Mesenteric fat pad (tissue), 1 donor: ENCODE data around the genes PCARE and GALNT14.

DNA sequence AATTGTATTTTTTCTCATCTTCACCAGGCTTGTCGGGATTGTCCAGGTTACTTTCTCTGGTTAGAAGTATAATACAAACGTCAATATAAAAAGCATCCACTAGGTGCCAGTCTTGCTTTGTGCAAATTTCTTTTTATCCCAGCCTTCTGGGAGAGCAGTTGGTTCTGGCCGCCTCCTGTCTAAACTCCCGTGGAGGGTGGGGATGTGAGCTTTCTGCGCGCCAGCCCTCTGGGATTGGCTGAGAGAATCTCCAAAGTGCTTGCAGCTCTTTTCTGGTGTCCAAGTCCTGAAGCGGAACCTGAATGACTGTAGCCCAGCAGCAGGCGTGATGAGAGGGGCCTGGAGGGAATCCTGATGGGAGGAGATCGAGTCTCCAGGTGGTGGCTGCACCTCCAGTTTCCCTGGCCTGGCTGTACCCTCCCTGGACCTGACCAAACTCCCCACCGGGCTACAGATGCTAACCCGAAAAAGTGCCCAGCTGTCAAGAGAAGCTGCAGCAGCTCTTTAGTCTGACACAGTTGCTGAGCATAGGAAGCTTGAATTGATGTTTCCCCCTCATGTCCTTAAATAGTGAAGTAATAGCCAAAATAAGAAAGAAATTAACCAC lies 22.3 kb upstream of the TOGARAM2 start:
- PRO-cap: no peak

- PRO-cap: no peak
These were observed 12.5 kb downstream of the TOGARAM2 start for GRCh38 chr2:28993505-28994167.

- PRO-cap: no peak
These were observed at the start of gene PCARE for GRCh38 chr2:29074352-29074699. TSS of gene PCARE (minus strand) at chr2:29074523.

GRCh38 chr2:29174929-29175635 lies 59.9 kb downstream of the CLIP4 start:
- PRO-cap: no peak

DNA sequence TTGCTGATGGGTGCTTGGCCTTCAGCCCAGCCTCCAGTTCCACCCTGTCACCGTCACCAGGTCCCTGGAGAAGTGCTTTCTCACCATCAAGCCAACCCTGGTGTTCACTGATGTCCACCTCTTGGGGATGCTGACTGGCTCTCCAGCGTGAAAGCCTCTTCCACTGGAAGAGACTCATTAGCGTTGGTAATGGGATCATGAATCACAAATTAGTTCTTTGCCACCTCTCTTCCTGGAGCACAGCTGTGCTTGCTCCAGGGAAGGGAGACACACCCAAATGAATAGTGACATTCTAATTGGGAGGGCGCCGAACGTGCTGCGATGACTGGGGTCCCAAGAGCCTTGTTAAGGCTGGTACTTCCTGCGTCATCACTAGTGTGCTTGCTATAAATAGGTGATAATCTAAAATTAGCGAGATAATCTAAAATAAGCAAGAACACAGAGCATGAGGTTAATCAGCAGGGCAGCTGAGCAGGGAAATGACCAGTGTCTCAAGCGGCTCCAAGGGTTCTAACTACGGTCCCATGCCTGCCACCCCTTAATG lies 154.1 kb downstream of the CLIP4 start:
- PRO-cap: no peak

GRCh38 chr2:30147106-30148167 lies 630 bp downstream of the YPEL5 start:
- PRO-cap: unidirectional peak, minus-strand start at chr2:30147870

- PRO-cap: no peak
These were observed 1.4 kb downstream of the YPEL5 start for GRCh38 chr2:30148168-30148546.

DNA sequence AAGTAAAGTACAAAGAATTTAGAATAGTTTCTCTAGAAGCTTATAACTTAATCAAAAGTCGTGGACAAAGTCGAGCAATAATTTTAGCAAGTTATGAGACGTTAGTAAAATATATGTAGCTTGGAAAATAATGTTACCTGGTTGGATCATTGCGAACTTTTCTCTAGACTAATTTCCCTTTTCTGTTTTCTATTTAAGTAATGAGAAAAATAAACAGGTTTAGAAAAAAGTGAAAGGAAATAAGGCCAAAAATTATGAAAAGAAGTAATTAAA lies 1.7 kb downstream of the YPEL5 start:
- PRO-cap: no peak

DNA sequence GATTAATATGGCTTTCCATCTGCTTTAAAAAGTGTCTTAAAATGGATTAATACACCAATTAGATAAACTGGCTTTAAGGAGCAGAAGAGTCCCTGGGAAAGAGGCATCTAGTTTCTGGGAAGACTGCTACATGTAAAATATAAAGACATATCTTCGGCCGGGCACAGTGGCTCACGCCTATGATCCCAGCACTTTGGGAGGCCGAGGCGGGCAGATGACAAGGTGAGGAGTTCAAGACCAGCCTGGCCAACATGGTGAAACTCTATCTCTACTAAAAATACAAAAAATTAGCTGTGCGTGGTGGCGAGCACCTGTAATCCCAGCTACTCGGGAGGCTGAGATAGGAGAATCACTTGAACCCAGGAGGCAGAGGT lies 16.5 kb downstream of the YPEL5 start:
- PRO-cap: no peak

- PRO-cap: no peak
These were observed 31.9 kb downstream of the YPEL5 start for GRCh38 chr2:30178664-30179164.

GRCh38 chr2:30214286-30214485 lies 17.1 kb upstream of the LBH start:
- PRO-cap: no peak

- PRO-cap: no peak
These were observed 39.7 kb downstream of the LBH start for GRCh38 chr2:30270987-30271497.

DNA sequence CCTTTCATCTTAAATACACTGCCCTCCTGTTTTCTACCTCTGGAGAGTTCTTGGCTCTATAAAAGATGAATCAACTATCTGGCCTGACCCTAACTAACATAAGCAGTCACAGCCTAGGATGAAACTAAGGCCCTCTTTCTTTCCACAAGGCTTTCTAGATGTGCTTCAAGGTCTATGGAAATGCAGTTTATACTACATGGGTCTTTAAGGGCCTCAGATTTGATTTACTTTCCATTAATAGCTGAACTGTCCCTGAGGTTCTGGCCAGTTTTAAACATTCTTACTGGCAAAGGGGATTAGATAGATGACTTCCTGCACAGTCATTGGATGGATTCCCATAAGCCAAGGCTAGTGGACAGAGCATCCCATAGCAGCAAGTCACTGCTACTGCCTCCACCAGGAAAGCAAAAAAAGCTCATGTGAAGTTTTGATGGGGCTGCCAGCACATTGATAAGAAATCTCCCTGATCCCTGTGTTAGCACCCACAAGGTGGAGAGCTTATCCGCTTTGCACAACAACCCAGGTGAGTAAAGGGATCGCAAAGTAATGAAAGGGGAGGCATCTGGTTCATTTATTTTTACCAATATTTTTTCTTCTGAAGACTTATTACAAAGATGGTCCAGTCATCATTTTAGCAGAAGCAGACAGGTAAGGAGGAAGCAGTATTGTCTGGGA lies 38.0 kb upstream of the LCLAT1 start:
- PRO-cap: no peak

- PRO-cap: no peak
These were observed 29.7 kb upstream of the LCLAT1 start for GRCh38 chr2:30417157-30417855.

GRCh38 chr2:30422016-30422857 lies 24.8 kb upstream of the LCLAT1 start:
- PRO-cap: no peak

DNA sequence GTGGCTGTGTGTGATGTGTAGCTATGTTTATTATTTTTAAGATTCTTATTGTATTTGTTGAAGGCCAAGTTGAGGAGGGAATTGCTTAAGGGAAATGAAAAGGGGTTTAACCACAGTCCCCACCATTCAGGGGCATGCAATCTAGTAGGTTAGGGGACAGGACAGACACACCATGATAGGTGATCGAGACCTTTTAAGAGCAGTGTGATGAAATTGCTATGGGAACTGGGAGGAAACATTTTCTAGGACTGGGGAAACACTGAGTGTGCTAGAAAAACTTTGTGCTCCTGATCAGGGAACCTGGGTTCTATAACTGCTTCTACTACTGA lies 535 bp upstream of the LCLAT1 start:
- PRO-cap: no peak

DNA sequence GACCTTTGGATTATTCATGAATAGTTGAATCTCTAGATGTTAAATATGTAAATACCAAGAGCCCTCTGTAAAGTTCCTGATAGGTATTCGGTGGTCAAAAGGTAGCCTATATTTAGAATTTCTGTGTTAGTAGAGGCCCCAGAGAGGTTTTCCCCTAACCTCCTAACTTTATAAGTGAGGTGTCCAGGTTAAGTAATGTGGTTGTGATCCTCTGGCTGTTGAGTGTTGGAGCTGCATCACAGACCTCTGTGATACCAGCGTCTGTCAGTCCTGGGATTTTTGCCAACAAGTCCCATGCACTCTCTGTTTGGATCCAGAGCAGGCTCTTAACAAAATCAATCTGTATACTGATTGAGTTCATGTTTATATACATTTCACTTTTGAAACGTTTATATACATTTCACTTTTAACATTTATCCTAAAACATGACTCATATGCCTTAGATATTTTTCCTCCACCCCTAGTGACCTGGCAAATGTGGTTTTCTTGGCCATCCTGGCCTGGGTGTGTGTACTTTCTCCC lies 67.5 kb downstream of the LCLAT1 start:
- PRO-cap: no peak

- PRO-cap: no peak
These were observed 175.3 kb downstream of the LCLAT1 start for GRCh38 chr2:30622249-30622854.

DNA sequence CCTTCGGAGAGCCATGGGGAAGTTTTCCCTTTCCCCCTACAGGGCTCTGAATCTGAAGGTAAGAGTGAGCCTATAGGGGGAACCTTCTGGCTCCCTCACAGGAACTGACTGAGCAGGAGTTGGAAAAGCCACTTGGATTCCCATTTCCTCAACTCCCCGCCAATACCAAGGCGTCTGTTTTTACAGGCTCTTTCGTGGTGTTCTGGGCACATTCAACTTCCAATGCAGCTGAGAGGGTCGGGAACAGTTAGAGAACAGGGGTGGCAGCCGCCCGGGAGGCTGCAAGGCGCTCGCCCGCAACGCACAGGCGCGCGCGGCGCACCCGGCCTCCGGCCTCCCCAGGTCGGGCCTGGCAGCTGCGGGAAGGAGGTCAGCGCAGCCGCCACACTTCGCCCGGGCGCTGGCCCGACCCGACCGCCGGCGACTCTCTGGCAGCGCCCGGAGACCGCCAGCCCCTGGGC lies 1.0 kb downstream of the GALNT14 start:
- PRO-cap: no peak

DNA sequence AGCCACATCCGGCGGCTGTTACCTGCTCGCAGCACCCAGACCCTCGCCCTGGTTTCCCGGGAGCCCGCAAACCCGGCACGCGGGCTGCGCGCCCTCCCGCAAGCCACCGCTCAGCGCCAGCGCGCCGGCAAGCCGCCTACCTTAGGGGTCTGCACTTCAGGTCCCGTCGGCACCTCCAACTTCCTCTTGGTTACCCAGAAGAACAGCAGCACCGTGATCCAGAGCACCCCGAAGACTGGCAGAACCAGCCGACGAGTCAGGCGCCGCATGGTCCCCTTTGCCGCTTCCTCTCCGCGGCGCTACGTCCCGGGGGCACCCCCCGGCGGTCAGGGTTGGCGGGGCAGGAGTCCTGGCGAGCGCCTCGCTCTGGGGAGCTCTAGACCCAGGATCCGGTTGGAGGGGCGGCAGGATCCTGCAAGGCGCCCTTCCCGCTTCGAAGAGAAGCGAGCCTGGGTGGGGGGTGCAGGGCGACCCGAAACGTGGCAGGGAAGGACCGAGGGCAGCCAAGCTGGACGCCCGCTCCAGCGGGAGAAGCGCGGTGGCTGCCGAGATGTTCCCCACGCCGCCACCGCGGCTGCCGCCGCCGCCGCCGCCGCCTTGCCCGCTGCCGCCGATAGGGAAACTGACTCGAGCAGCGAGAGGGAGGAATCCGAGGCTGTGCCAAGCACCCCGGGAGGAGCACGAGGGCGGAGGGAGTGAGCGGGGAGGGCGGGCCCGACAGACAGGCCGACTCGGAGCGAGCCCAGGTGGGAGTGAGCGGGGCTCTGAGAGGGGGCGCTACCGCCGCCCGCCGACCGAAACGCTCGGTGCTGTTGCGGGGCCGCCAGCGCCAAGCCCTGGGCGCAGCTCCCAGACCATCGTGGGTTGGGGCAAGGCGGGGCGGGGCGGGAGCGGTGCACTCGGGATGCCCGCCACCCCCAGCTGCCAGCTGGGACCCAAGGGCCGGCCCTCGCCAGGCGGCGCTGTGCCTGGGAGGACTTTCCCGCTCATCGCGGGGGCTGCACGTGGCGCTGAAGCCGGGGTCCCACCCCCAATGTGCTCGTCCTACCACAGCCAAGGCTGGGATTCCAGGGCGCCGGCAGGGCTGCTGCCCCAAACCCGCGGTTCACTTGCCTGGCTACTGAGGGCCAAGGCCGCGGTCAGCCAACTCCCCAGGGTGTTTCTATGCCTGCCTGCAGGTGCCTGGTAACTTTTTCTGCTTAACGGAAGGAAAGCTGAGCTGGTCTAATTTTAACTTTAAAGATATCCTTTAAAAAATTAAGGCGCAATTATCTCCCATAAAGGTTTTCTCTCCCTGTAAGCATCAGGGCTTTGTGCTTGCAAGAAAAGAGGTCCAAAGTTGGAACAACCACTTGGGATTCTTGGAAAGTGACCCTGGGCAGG lies at the start of gene GALNT14:
GALNT14 (minus strand) TSS at position 623 of the 1,383 bp plus-strand sequence.
- PRO-cap: no peak